Ishikawa (cell line): ENCODE measurements around the genes KLHL34 and ACOT9.

- RRBS = no CpG with 5 or more reads among the region's 15 CpGs
Observed at GRCh38 chrX:19799548-19800287, 87.7 kb downstream of the SH3KBP1 start.

- RRBS = no CpG with 5 or more reads among the region's 11 CpGs
Observed at GRCh38 chrX:19802743-19803300, 84.6 kb downstream of the SH3KBP1 start.

- RRBS = no CpG with 5 or more reads among the region's 3 CpGs
Observed at GRCh38 chrX:20029627-20030164, 38.8 kb upstream of the BCLAF3 start.

DNA sequence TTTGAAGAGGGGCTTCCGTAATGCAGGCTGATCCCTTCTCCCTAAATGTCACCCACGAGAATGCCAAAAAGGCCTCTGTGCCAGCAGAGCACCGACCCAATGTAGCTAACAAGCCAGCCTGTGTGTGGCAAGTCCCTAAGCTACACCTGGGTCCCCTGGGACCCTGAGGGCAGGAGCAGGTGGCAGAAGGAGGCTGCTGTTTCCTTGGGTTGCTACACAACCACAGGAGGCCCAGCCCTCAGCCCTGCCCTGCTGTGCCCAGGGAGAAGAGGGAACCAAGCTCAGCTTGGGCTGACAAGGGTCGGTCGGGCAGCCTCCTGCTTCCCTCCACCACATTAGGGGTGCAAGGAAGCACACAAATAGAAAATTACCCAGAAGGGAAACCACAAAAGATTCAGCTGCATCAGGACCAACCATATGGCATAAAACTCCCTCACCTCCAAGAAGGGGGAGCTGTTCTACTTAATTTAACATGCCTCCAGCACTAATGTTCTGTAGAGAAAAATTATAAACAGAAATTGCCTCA, 55.4 kb downstream of the MAP7D2 start:
- RRBS = no CpG with 5 or more reads among the region's 5 CpGs

DNA sequence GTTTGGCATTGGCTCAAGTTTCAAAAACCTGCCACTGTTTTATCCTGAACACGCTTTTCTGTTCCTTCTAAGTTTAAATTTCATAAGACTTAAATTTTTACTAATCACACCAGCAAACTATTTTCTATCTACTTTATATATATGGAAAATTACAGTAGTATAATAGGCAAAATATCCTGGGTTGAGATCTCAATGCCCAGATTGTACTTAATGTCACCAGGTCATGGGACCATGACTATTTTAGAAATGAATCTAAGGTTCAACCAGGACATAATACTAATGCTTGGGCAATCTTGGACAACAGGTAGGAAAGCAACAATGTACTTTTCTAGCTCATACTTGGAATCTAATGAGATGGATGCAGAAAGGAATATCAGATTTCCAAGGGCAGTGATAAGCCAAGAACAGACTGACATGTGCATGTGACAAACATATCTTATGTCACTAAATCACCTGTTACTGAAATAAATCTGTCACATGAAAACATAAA, 51.2 kb downstream of the RPS6KA3 start:
- RRBS = no CpG with 5 or more reads among the region's 1 CpG

DNA sequence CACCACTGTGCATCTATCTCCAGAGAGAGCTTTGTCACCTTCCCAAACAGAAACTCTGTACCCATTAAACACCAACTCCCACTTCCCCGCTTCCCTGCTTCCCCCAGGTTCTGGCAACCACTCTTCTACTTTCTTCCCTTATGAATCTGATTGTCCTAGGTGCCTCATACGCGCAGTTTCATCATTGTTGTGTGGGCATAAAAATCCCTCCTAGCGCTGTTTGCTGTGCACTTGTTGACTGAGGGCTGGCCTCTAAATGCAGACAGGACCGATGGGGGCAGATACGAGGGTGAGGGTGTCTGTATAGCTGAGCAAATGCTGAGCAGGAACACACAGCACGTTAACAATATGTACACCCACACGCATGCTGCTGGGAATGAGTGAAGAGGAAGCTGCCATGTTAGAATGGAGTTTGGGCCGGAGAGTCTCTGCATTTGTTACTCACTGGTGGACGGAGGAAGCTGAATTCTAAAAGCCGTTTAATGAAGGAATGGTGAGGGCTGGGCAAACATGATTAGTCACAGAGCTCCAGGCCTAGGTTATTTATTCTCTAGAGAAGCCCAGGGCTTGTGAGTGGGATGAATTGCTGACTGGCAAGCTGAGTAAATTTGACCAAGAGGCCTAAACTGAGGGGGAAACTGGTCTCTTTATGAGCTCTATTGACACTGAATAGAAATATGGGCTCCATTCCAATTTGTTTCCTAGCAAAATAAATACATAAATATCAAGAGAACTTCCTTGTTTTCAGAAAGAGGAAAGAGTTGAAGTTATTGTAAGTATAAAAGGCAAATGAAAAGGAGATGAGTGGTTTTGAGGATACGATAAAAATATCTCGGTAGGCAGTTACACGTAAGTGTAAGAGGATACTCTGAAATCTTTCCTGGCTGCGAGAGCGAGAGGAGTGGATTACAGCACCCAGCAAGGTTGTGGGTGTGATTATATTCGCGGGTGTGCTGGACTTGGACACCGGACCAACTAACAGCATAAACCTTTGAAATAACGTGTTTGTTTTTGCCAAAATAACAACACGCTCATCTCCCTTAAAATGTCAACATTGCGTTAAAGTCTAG, 95.9 kb upstream of the RPS6KA3 start:
- RRBS = no CpG with 5 or more reads among the region's 22 CpGs

DNA sequence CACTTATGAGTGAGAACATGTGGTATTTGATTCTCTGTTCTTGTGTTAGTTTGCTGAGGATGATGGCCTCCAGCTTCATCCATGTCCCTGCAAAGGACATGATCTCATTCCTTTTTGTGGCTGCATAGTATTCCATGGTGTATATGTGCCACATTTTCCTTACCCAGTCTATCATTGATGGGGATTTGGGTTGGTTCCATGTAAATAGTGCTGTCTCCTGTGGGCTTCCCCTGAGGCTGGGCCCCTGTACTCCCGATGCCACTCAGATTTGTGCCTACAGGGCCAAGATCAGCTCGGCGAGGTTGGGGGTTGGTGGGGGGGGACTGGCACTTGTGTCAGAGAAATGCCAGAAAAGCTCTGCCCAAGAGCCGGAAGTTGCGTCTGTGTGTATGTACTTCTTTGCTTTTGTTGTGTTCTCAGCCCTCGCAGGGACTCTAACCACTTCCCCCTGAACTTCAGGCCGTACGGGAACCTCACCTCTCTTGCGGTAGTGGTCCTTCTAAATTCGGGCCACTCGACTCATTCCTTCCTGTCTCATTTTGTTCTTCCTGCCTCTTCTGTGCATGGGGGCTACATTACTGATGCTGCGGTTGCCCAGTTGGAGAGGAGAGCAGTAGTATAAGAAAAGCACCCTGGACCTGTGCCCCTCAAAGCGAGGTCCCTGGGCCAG, 146.1 kb upstream of the RPS6KA3 start:
- RRBS = no CpG with 5 or more reads among the region's 13 CpGs

GRCh38 chrX:20838963-20839360, 535.3 kb upstream of the CNKSR2 start:
- RRBS = no CpG with 5 or more reads among the region's 2 CpGs

- RRBS = no CpG with 5 or more reads among the region's 3 CpGs
Observed at GRCh38 chrX:21153429-21154021, 220.7 kb upstream of the CNKSR2 start.

DNA sequence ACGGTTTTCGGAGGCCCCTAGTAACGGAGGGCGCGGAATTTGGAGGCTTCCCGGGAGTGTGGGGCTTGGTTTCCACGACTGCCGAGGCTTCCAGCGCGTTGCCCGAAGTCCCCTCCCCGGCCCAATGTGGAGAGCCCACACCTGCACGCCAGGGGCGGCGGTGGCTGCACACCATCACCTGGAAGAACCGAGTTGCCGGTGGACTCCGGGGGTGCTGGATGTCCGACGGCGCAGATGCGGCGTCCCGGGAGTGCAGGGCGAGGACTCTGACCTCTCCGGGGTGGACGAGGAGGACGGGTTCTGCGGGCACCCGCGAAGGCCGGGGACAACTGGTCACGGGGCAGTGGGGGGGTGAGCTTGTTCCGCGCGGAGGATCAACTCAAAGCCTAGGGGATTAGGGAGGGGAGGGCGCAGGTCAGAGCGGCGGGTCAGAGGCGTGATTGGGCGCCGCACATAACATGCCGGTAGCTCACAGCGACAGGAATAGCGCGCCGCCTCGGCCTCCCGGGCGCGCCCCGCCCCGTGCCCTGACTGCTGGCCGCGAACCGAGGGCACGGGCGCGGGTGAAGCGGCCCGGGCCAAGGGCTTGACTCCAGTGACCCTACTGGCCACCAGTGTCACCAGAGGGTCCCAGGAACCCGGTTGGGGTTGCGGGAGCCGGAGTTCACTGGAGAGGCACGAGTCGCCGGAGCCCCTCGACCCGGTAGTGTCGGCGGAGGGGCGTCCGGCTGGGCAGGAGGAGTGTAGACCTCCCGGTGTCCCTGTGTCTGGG, at the start of gene KLHL34:
KLHL34 (minus strand) TSS at position 331 of the 772 bp plus-strand sequence.
- RRBS = 97% methylated on average over 44 of the region's 74 CpGs

DNA sequence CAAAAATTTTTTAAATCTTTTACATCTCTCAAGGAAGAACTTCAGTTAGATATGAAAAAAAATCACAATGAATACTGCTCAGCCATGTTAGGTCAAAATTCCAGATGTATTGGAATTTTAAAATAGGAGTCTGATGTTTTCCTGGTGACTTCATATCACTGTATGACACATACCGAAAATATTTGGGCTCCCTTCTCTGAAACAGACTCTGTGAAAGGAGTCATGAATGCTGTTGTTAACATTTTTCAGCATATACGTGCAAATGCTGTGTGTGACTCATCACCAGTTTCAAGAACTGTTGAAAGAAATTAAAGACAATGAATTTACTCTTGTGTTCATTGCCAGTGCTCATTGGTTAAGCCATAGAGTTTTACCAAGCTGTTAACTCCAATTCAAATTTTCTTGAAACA, 13.7 kb upstream of the SMS start:
- RRBS = no CpG with 5 or more reads among the region's 2 CpGs

DNA sequence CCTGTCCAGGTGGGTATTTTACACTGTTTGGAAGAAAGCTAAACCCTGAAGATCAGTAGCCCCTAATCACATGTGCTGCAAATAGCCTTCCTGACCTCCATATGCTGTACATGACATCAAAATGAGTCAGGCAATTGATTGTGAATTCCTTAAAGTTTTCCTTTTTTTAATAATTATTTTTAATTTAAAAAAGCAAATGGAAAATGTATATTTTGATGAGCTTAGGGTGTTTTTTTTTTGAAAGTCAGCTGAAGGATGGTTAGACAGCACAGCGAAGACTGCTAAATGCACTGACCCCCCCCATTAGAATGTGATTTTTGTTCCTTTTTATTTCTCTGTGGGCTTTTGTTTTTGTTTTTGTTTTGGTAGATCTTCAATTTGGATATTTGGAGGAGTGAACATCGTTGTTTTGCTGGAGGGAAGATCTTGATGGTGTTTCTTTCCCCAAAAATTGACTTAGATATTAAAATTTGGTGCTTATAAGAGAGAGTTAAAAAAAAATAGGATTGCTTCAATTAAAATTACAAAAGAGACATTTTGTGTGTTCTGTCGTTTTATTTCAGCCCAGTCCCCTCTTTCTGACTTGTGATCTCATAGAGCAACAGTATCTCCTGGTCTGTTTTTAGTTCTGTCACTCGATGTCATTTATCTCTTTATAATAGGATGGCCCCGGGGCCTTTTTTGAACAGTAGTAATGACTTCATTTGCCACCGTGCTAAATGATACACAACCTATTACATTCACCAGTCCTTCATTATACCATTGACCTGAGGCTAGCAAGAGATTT, 37.6 kb upstream of the PHEX start:
- RRBS = no CpG with 5 or more reads among the region's 6 CpGs

- RRBS = no CpG with 5 or more reads among the region's 7 CpGs
Observed at GRCh38 chrX:22353586-22353871, 80.8 kb downstream of the CBLL2 start.

- RRBS = no CpG with 5 or more reads among the region's 14 CpGs
Observed at GRCh38 chrX:23659962-23660947, 7.0 kb upstream of the PRDX4 start.

- RRBS = 2% methylated on average over 38 of the region's 59 CpGs
Observed at GRCh38 chrX:23742202-23743343, at the start of gene ACOT9. Gene ACOT9 (minus strand): TSS chrX:23743276.

GRCh38 chrX:23811006-23811599, 28.1 kb downstream of the SAT1 start:
- RRBS = no CpG with 5 or more reads among the region's 11 CpGs

- RRBS = no CpG with 5 or more reads among the region's 1 CpG
Observed at GRCh38 chrX:23871794-23872200, 35.9 kb downstream of the APOO start.

DNA sequence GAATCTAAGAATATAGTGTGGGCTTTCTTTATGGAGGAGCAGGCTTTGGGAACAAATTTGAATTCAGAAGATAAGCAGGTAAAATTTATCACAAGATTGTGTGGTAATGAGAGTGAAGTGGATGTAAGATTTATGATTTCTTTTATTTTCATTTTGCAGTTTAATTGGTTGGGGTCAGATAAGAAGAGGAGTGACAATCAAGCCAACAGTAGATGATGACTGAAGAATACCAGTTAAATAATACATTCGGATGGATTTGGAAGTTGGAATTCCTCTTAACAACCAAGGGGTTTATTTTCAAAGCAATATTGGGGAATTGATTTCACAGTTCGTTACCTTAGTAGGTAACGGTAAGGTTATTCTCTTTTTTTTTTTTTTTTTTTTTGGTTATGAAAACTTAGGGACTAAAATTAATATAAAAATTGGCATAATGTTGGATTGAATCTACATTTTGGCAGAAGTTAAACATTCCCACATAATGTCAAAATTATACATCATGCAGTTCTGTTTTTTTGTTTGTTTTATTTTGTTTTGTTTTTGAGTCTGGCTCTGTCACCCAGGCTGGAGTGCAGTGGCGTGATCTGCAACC, 21.9 kb downstream of the EIF2S3 start:
- RRBS = no CpG with 5 or more reads among the region's 4 CpGs

- RRBS = no CpG with 5 or more reads among the region's 3 CpGs
Observed at GRCh38 chrX:24117178-24117762, 32.3 kb upstream of the ZFX start.